ENCODE results near the genes ARHGAP31 and GPR156.

- RRBS: under 1% methylated on average over 19 of the region's 45 CpGs
These were observed at the start of gene ARHGAP31 for GRCh38 chr3:119294306-119294911. Gene ARHGAP31, plus strand, starts transcription at chr3:119294383.

DNA sequence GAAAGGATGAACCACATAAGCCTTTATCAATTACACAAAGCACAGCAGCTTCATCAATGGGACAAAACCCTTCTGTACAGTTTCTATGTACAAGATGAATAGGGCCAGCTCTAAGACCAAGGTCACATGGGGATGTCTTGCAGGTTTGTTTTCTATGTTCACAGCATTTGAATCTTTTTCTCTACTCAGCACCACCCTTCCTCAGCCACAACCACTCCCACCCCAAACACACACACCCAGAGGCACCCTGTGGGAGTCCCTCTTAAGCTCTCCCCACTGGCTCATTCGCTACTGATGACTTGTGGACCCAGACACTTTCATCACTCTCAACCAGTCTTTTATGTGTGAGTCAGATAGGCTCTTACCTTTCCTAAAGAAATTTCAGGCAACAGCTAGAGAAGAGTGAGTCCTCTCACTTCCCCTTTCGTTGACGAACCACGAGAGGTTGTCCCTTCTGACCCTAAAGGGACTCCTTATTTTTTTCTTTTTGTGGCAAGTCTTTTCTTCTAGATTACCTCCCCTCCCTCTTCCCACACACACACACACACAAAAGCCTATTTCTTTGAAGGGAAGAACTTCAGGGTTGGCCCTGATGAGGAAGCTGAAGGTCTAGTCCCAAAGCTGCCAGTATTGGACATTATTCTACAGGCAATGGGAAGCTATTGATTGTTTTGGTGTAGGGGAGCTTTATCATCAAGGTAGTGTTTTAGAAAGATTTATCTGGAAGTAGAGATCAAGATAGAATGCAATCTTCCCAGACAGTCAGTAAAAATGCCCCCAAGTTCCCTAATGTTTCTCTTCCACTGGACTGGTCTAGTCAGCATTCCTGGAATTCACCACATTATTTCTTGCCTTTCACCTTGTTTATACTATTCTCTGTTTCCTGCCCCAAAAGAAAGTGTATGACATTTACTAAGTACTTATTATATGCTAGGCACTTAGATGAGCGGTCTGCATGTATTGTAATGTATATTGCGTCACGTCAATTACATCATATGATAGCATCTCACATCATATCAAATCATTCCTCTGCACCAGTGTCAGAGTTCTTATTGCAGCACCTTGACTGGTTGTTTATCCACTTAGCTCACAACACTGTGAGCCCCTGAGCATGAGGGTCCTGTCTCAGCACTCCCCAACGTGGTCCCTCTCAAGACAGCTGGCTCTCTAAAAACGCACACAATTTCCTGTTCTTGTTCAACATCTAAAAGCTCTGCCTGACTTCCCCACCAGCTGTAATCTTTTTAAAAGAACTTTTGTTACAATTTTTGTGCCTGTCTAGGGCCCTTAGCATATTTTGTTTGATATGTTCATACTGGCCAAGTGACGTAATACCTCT lies 58.4 kb downstream of the ARHGAP31 start:
- RRBS: no CpG with 5 or more reads among the region's 10 CpGs

DNA sequence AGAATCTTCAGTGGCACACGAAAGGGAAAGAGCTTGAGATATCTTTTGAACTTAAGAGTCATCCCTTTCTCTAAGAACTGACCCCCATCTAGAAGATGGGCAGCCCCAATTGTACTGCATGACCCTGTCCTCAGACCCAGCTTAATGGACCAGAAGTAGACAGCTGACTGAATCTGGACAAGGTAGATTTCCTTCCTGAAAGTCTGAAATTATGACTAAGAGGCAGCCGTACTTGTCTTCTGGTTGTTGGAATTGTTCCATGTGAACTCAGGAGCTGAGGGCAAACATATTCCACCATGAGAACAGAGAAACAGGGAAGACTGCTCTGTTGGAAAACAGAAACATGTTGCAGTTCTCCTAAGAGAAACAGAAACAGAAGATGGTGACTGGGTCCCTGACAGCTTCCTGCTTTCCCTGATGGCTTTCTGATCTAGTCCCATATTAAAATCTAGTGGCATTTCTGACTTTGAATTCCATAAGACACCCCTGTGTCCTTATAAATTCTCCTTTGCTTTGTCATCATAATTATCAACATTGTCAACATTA lies 24.2 kb downstream of the POPDC2 start:
- RRBS: no CpG with 5 or more reads among the region's 2 CpGs

- RRBS: no CpG with 5 or more reads among the region's 28 CpGs
These were observed 27.5 kb downstream of the NR1I2 start for GRCh38 chr3:119809162-119809957.

- RRBS: no CpG with 5 or more reads among the region's 17 CpGs
These were observed 54.6 kb downstream of the GSK3B start for GRCh38 chr3:120039447-120040331.

GRCh38 chr3:120054901-120055614 lies 39.2 kb downstream of the GSK3B start:
- RRBS: no CpG with 5 or more reads among the region's 2 CpGs

GRCh38 chr3:120176935-120177619 lies 82.8 kb upstream of the GSK3B start:
- RRBS: no CpG with 5 or more reads among the region's 7 CpGs

DNA sequence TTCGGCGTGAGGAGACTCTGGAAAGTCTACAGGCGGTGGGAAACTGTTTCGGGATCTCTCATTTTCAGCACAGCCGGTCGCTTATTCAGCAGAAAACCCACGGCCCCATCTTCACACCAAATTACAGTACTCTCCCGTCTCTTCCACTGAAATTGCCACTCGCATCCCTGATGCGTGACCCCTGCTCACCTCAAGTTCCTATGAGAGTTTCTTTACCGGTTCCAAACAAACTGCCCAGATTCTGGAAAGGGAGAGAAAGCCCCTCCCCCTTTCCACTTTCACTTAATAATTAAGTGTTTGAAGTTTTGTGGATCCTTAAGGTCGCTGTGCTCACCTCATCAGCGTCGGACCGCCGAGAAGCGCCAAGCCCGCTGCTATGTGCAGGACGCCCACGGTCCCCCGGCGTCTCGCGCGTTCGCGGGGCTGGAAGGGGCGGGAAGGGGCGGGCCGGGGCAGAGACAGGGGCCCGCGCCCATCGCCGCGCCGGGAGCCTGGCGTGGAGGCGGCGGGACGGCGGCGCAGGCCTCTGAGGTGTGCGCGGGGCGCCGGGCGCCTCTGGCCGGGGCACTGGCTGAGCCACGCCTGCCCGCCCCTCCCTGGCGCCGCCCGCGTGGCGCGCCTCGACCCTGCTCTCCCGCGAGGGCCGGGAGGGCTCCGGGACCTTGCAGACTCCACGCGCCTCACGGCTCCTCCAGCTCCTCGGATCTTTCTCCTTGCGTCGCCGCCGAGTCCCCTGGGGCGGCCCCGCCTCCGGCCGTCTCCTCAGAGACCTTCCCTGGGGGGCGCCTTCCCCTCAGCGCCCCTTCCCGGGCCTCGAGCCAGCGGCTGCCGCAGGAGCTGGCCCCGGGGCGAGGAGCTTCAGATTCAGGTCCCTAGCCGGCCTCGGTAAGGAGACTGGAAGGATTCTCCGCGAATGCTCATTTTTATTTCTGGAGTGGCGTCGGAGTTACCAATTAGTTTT lies at the start of gene GPR156:
Gene GPR156, minus strand, starts transcription at position 528 of the 961 bp plus-strand sequence.
- RRBS: 2% methylated on average over 53 of the region's 87 CpGs

DNA sequence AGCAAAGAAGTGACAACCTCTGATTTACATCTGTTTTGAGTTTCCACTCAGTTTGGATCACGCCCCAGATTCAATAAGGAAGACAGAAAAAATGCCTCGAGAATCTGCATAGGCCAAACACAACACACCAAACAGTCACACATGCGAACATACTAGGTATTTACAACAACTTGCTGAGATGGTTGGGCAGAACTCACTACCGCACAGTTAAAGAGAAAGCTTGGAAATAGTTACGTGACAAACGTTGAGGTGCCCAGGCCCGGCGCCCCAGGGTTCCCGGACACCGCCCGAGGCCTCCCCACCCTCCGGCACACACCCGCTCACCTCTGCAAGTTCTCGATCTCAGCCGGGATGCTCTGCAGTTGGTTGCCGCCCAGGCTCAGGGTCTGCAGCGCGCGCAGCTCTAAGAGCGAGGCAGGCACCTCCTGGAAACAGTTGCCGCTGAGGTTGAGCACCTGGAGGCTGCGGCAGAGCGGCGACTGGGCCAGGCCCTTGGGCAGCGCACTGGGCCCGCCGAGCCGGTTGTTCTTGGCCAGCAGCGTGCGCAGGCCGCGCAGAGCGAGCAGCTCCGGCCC lies 647 bp downstream of the LRRC58 start:
- RRBS: under 1% methylated on average over 10 of the region's 34 CpGs

GRCh38 chr3:120449303-120449503 lies 1.6 kb downstream of the FSTL1 start:
- RRBS: no CpG with 5 or more reads among the region's 3 CpGs

GRCh38 chr3:120566540-120567298 lies 29.4 kb upstream of the NDUFB4 start:
- RRBS: no CpG with 5 or more reads among the region's 10 CpGs

- RRBS: no CpG with 5 or more reads among the region's 9 CpGs
These were observed 6.3 kb downstream of the NDUFB4 start for GRCh38 chr3:120602094-120603258.

DNA sequence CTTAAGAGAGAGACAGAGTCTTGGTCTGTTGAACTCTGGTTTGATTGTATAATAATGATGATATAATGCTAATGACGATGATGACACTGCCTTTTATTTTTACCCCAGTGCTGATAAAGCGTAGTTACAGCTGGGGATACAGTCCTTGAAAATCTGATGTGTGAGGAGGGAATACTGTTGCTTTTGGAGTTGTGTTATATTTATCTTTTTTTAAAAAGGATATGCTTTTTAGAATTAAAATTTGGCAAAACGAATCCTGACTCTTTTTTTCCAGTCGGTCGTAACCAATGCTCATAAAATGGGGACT lies 1.1 kb downstream of the STXBP5L start:
- RRBS: no CpG with 5 or more reads among the region's 5 CpGs

- RRBS: no CpG with 5 or more reads among the region's 6 CpGs
These were observed 20.8 kb downstream of the ILDR1 start for GRCh38 chr3:122001069-122001783.

DNA sequence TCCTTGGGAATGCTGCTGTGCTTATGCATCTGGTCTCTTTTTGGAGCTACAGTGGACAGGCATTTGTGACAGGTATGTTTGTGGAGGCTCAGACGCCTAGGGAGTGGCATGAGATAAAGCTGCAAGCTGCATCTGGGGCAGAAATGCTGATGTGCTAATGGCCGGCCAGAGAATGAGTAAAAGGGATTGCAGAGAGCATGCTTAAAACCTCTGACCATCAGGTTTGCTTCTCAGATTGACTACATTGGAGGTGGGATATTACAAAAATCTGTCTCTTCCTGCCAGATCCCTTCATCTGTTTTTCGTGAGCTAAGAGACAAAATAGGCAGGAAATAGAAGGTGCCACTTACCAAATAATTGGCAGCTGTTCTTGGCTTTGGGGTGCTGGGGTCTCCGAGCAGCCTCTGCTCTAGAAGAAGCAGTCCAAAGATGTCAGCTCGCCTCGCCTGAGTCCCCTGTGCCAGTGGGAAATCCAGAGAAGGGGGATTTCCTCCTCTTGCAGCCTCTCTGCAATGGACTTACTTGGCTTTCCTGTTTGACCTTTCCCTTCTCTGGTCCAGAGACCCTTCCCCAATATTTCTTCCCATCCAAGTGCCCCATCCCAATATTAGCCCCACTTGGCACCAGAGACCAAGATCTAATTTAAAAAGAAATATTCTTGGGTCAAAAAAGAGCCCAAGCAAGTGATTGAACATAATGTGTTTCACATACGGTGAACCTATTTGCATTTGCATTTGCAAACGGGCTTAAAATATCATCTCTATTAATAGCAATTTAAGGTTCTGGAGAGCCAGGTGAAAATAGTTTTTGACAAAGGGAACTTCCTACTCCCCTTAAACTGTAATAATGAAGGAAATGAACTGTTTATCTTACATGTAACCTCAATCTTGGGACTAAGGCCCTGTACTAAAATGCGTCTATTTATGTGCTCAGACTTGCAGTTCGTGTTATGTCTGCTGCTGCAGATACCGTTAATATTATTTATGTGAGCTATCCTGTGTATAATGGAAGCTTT lies 23.1 kb downstream of the CD86 start:
- RRBS: no CpG with 5 or more reads among the region's 11 CpGs

- RRBS: no CpG with 5 or more reads among the region's 5 CpGs
These were observed 568 bp downstream of the PARP9 start for GRCh38 chr3:122563408-122564055.

GRCh38 chr3:122799115-122799923 lies 4.5 kb downstream of the SLC49A4 start:
- RRBS: no CpG with 5 or more reads among the region's 6 CpGs

DNA sequence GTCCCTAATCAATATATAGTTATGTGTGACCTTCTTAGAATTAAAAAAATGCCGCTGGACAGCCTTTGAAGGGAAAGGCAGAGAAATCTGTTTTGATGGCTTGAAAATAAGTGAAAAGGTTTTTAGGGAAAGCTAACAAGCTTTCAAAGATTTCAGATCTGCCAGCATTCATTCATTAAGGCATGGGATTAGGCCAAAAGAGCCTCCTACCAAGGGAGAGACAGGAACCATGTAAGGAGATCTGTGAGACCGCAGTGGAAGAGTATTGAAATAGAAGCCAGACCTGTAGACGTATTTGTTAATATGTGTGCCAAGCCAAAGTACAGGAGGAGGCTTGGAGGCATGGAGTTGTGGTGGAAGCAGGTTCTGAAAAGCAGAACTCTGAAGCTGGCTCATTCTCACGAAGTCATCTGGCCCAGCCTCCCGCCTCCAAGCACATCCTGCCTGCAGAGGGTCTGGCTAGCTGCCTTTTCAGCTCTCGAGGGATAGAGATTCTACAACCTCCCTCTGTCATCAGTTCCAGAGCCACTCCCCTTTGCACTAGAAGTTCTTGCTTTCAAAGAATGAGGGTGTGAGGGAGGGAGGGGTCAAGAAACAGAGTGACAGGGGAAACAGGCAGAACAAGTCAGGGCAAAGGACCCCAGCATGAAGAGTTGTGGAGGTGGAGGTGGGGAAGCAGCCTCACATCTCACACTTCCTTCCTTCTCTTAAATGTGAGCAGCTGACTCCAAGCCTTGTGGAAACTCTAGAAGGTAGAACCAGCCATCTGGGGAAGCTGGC lies 95.1 kb downstream of the SLC49A4 start:
- RRBS: no CpG with 5 or more reads among the region's 6 CpGs

DNA sequence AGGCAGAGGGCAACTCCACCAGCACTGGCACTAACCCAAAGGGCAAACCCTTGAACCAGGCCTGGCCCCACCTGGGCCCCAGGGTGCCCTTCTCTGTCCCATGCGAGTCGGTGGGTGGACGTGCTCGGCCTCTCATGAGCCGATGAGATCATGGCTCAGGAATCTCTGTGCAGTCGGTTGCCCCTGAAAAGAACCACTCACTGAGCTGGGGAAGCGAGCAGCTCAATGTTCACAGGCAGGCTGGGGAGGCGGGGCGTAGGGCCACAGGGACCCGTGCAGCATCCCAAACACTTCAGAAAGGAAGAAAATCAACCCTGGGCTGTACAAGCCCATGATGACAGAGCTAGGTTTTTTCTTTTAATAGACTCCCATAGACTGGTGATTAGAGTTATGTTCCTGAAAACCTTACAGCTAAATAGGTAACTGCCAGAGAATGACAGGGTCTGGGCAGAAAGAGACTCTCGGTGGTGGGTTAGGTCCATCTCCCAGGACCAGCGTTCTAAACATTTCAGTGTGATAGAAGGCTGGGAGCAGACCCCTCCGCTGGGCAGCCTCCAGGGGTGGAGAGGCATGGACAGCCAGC lies 49.3 kb downstream of the SEMA5B start:
- RRBS: no CpG with 5 or more reads among the region's 13 CpGs

All from SK-N-MC (cell line).